ENCODE data around the genes KCP, KLHDC10, CPA5 and MEST.

DNA sequence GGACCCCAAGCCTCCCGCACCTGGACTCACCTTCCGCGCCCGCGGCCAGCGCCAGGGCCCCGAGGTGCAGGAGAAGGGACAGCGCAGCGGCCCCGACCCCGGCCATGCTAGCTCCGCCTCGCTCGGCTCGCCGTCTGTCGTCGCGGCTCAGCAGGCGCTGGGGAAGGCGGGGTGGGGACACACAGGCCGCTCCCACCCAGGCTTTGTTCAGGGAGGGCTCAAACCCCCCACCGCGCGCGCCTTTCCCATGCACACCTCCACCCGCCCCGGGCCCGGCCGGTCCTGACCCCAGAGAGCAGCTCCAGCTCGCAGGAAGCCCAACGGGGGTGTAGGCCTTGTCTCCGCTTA is at the start of gene KCP:
Gene KCP, minus strand, starts transcription at position 139 of the 348 bp plus-strand sequence.
- PRO-cap, 3 experiments: no peak in any of the 3 experiments
- RAMPAGE, long total RNA, 4 experiments: no peak in any of the 4 experiments
- RRBS: 18% methylated on average over 5 of the region's 33 CpGs

GRCh38 chr7:129167869-129168933 is 20.2 kb upstream of the SMO start:
- PRO-cap, 3 experiments: no peak in any of the 3 experiments
- RAMPAGE, long total RNA, 4 experiments: no peak in any of the 4 experiments
- RRBS: no CpG with 5 or more reads among the region's 17 CpGs

DNA sequence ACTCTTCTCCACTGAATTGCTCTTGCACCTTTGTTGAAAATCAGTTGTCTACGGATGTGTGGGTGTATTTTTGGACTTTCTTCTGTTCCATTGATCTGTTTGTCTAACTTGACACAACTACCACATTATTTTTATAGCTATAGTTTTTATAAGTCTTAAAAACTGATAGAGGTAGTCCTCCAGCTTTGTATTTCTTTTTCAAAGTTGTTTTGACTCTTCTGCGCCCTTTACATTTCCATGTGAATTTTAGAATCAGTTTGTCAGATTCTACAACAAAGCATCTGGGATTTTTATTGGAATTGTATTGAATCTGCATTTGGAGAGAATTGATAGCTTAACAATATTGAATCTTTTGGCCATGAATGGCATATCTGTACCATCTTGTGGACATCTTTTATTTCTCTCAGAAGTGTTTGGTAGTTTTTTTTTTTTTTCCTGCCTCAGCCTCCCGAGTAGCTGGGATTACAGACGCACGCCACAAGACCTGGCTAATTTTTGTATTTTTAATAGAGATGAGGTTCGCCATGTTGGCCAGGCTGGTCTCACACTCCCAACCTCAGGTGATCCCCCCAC is 54.1 kb downstream of the AHCYL2 start:
- PRO-cap, 3 experiments: no peak in any of the 3 experiments
- RAMPAGE, long total RNA, 4 experiments: no peak in any of the 4 experiments
- RRBS: no CpG with 5 or more reads among the region's 6 CpGs

DNA sequence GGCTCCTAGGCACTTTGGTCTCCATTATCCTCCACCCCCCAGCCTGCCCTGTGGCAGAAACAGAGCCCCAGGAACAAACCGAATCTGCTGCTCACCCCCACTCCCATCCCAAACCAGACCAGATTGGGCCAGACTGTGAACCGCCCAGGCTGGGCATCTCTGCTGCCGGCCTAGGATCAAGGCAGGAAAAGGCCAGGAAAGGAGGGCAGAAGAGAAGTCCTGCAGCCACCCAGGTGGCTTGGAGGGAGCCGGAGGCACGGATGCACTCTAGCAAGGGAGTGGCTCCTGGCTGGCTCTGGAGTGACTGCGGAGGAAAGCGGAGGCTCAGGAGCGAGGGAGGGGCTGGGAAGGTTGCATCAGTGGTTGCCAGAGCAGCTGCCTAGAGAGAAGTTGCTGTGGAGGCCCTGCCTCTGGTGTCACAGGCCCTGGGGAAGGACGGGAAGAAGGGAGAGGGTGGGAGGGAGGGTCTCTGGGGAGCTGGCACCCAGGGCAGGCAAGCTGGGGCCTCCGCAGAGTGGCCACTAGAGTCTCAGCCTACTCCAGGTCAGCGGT is 164.0 kb downstream of the NRF1 start:
- PRO-cap, 3 experiments: no peak in any of the 3 experiments
- RAMPAGE, long total RNA, 4 experiments: no peak in any of the 4 experiments
- RRBS: no CpG with 5 or more reads among the region's 11 CpGs

- PRO-cap, 3 experiments: no peak in any of the 3 experiments
- RAMPAGE, long total RNA, 4 experiments: no peak in any of the 4 experiments
- RRBS: no CpG with 5 or more reads among the region's 4 CpGs
These were observed 87.5 kb downstream of the UBE2H start for GRCh38 chr7:129865030-129865880.

DNA sequence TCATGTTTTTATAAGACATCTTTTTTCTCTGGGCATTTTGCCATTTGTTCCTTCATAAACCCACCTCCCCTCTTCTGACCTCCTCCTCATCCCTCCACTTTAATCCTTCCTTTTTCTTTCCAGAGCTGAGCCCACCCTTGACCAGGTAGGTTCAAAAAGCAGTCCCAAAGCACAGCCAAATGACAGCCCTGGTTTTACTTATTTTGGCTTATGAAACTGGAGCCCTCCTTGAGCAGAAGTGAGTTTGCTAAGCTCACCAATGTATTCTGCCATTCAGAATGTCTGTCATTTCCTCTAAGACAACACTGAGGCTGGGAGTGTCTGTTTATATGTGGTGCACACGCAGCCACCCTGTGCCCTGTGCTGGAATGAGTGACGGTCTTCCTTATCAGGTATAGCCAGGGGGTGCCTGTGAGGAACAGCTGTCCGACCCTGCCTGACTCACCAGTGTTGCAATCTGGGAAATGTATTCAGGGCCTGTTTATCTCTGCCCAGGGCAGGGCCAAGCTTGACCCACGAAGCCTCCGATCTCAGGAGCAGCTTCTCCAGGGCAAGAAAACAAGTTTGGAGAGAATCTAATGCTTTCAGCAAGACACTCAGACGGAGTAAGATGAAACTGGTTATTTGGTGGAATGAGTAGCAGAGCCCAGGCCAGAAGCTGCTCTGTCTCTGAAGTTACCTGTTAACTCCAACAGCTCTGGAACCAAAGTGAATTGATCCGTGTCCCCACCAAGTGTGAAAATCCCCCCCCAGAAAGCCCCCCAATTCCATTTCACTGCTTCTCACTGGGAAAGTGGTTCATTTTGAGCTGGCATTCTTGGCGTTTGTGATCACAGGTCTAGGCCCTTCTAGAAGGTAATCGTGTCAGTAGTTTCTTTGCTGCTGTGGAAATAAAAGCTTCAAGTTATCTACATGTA is 5.9 kb upstream of the UBE2H start:
- PRO-cap, 3 experiments: peak in 3 of 3 experiments; most common plus-strand start position 499 of the sequence (in 2); most common minus-strand start position 362 of the sequence (in 2)
- RAMPAGE, long total RNA, 4 experiments: no peak in any of the 4 experiments
- RRBS: no CpG with 5 or more reads among the region's 9 CpGs

DNA sequence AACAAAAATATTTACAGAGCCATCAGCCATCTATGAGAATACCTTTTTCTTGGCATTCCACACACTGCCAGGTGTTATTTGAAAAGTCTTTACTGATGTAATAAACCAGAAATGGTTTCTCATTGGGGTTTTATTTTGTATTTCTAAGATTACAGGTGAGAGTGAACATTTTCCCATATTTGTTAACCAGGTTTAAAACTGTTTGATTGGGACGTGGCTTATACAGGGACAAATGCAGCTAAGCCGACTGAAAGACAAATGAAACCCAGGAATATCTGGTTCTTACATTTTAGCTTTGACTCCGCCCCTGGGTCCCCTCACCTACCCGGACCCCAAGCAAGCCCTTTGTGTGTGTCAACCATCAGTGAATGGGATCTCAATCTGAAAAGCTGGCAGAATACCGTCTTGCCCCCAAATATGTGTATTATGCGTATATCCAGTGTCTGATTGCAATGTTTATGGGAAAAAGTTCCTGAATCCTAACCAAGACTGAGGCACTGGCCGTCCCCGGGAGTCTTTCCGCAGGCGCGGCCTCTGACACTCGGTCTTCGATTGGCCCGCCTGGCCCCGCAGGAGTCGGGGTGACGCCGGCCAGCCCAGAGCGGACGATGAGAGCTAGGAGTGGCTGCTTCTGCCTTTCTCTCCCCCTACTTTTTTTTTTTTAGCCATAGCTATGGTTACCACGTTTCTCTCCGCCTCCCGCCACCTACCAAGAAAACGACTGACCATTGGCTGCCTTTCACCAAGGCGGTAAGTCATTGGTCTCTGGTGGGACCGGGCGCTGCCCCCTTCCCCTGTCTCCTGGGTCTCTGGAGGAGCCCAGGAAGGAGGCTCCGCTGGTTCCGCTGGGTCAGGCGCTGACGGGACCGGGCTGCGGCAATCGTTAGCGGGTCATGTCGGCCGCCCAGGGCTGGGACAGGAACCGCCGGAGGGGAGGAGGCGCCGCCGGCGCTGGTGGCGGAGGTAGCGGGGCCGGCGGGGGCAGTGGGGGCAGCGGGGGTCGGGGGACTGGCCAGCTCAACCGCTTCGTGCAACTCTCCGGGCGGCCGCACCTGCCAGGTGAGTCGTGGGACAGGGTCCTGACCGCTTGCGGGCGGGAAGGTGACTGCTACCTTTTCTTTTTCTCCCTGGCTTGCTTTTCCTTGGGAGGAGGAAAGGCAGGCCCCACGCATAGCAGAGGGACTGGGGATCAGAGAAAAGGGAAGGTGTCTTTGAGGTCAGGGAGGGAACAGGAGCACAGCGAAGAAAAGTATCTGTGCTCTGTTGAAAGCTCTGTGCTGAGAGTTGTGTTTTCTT is at the start of gene KLHDC10:
Gene KLHDC10, plus strand, starts transcription at position 784 of the 1,296 bp plus-strand sequence.
- PRO-cap, 3 experiments: peak in 3 of 3 experiments; most common plus-strand start position 797 of the sequence (in 3); most common minus-strand start position 536 of the sequence (in 1)
- RAMPAGE, long total RNA, 4 experiments: start-site peak on the plus strand in 4 of 4 experiments, centred at positions 794 to 819 of the sequence, 17 to 130 reads per replicate
- RRBS: 2% methylated on average over 31 of the region's 60 CpGs

- PRO-cap, 3 experiments: no peak in any of the 3 experiments
- RAMPAGE, long total RNA, 4 experiments: start-site peak on the plus strand in 1 of 4 experiments, at chr7:130134843-130135038 at its widest, 10 to 11 reads per replicate
- RRBS: no CpG with 5 or more reads among the region's 13 CpGs
These were observed 64.5 kb downstream of the KLHDC10 start for GRCh38 chr7:130134519-130135625.

DNA sequence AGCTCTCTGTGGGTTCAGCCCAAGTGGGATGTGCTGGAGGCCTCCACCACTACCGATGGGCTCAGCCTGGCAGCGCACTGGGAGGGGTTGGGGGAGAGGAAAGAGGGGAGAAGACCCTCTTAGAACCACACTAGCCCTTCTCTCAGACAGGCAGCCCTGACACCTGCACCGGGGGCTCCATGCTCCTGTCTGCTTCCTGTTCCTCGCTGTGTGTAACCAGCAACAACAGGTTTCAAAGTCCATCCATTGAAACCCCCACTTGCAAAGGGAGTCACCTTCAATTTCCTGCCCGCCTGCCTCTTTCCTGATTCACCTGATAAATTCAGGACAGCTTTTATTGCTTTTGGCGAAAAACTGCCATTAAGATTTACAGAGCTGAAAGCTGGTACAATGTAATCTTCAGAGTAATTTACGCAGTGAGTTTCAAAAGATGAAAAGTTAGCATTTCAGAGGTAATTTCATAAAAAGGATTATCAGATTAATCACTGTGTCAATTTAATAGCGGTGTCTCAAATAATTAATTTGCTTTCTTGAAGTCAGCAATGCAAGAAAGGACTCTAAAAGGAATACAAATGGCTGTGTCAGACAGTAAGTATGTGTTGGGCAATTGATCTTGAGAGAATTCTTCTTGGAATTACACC is 60.8 kb downstream of the TMEM209 start:
- PRO-cap, 3 experiments: no peak in any of the 3 experiments
- RAMPAGE, long total RNA, 4 experiments: no peak in any of the 4 experiments
- RRBS: no CpG with 5 or more reads among the region's 8 CpGs

- PRO-cap, 3 experiments: no peak in any of the 3 experiments
- RAMPAGE, long total RNA, 4 experiments: no peak in any of the 4 experiments
- RRBS: no CpG with 5 or more reads among the region's 41 CpGs
These were observed 50.8 kb downstream of the TMEM209 start for GRCh38 chr7:130153966-130155241.

DNA sequence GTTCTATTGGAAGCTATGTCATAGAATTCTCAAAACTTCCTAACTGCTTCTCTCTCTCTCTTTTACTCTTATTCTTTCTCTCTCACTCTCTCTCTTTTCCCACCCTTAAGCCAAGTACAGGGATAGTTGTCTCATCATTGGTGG is at the start of gene CPA5:
Gene CPA5, plus strand, starts transcription at position 42 of the 144 bp plus-strand sequence.
- PRO-cap, 3 experiments: no peak in any of the 3 experiments
- RAMPAGE, long total RNA, 4 experiments: no peak in any of the 4 experiments

GRCh38 chr7:130351170-130352231 is 6.9 kb downstream of the CPA5 start:
- PRO-cap, 3 experiments: no peak in any of the 3 experiments
- RAMPAGE, long total RNA, 4 experiments: no peak in any of the 4 experiments
- RRBS: no CpG with 5 or more reads among the region's 19 CpGs

DNA sequence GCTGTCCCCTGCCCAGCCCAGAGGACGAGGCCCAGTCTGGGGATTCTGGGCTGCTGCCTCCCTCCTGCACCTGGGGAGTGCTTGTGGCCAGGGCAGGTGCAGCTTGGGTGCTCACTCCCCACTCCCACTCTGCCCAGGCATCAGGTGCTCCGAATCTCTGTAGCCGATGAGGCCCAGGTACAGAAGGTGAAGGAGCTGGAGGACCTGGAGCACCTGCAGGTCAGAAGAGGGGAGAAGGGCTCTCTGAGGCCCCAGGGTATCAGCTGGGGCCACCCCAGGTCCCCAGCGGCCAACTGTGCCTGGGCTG is 620 bp downstream of the CPA1 start:
- PRO-cap, 3 experiments: no peak in any of the 3 experiments
- RAMPAGE, long total RNA, 4 experiments: no peak in any of the 4 experiments
- RRBS: no CpG with 5 or more reads among the region's 4 CpGs

DNA sequence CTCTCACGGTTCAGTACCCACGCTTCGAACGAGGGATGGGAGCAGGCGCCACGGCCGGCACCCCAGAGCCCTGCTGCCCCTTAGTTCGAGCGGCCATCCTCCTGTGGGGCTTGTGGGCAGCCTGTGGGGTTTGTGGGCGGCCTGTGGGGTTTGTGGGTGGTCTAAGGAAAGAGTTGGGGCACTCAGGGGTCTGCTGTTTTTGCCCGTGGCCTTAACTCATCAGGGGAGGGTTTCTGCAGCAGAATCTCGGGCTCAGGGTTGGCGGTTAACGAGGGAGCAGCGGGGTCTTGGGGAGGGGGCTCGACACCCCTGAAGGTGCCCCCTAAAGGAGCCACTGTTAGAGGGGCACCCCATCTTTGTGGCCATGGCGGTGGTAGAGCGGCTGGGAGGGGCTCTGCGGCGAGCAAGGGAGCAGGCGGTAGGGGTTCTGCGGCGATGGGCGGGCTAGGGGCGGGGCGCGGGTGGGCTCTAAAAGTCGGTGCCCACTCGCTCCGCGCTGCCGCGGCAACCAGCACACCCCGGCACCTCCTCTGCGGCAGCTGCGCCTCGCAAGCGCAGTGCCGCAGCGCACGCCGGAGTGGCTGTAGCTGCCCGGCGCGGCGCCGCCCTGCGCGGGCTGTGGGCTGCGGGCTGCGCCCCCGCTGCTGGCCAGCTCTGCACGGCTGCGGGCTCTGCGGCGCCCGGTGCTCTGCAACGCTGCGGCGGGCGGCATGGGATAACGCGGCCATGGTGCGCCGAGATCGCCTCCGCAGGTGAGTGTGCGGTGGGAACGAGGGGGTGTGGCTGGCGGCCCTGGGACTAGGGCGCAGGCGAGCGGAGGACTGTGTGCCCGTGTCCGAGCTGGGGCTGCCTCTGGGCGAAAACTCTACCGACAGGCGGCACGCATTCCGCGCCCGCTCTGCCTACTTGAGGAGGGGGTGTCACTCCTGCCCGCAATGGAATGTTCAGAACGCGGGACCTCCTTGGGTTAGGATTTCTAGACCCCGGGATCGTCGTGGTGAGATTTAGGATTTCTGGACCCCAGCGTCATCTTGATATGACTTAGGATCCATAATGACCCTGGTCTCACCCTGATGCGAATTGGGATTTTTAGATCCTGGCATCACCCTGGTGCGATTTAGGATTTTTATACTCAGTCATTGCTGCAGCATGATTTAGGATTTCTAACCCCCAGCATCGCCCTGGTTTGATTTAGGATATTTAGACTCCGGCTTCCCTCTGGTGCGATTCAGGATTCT is at the start of gene MEST:
Gene MEST, plus strand, starts transcription at position 498 of the 1,238 bp plus-strand sequence.
- PRO-cap, 3 experiments: peak in 3 of 3 experiments; most common plus-strand start position 557 of the sequence (in 2); most common minus-strand start position 396 of the sequence (in 1)
- RAMPAGE, long total RNA, 4 experiments: no peak in any of the 4 experiments
- RRBS: 39% methylated on average over 29 of the region's 94 CpGs

DNA sequence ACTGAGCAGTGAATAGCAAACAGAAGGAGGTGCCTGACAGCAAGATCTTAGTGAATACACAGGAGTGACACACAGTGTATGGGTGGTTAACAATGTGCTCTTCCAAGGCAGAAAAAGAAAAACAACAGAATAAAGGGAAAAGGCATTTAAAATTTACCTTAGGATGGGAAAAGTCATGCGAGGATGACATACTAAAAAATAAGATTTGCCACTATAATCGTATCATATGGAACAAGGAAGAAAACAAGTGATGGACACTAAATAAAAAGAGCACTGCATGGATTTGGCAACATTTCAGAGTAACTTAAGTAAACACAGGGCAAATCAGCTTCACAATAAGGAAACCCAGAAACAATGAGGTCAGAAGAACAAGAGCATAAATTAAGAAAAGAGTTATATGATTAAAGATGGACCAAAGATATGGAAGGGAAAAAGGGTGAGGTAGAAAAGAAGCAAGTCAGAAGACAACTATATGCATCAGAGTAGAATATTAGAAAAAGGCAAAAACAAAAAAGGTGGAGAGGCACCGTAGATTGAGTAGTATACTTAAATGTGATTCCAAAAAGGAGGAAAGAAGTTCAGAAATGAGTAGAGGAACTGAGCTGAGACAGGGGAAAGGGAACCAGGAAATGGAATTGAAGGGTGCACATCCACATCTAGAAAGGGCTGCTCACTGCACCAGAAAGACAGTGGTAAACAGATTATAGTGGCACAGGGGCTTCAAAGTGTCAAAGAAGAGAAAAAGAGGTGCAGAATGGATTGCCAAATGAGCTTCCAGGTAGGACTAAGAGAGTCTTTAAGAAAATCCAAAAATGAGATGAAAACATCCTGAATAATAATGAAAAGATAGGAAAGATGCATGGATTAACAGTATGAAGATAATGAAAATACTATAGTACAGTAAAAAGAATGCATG is 29.8 kb downstream of the MEST start:
- PRO-cap, 3 experiments: no peak in any of the 3 experiments
- RAMPAGE, long total RNA, 4 experiments: no peak in any of the 4 experiments
- RRBS: no CpG with 5 or more reads among the region's 3 CpGs

DNA sequence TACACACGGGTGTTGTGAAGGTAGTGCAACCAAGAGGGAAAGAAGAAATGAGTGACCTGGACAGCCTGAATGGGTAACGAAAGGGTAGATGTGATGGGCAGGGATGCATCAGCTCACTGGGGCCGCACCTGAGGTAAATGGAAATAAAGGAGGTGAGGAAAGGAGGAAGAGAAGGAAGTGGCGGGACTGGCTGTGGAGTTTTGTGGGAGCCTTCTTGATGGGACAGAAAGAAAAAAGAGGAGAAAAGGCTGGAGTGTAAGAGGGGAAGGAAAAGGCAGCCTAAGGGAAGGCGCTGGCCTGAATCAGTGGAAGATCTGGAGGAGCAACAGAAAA is 34.0 kb downstream of the MEST start:
- PRO-cap, 3 experiments: no peak in any of the 3 experiments
- RAMPAGE, long total RNA, 4 experiments: no peak in any of the 4 experiments
- RRBS: no CpG with 5 or more reads among the region's 5 CpGs

DNA sequence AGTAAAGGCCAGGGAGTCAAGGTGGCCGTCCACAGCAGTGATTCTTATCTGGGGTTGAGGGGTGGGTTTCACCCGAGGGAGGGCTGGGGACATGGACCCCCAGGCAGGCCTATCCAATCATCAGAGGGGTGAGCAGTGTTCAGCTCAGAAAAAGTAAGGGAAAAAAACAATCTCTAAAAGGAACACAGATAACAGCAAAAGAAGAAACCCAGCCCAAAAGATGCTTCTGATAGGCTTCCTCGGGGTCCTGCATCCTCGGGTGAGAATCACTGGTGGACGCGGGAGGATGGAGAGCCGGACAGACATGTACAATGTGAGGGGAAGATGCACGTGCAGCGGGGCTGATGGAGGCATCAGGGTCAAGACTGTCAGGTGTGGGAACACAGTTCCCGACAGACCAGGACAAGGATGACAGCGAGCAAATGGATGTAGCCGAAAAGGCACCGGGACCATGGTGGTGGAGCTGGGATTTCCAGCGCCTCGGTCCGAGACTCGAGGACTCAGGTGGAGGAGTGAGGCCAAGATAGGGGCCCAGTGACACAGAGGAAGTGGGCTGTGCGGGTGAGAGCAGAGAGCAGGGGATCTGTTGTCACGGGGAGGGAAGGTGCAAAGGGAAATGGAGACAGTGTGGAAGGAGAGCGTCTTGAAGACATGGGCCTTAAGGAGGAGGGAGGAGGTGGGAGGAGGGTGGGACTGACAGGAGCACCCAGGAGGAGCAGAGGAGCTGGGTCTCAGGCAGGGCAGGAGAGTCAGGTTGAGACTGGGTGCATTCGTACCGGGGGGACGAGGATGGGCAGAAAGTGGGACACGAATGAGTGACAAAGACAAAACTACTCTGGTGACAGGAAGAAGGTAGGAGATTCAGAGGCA is 44.7 kb downstream of the MEST start:
- PRO-cap, 3 experiments: no peak in any of the 3 experiments
- RAMPAGE, long total RNA, 4 experiments: no peak in any of the 4 experiments
- RRBS: no CpG with 5 or more reads among the region's 24 CpGs

GRCh38 chr7:130897854-130898622 is 164.0 kb upstream of the KLF14 start:
- PRO-cap, 3 experiments: no peak in any of the 3 experiments
- RAMPAGE, long total RNA, 4 experiments: no peak in any of the 4 experiments
- RRBS: no CpG with 5 or more reads among the region's 17 CpGs

GRCh38 chr7:130904108-130905317 is 170.5 kb upstream of the KLF14 start:
- PRO-cap, 3 experiments: no peak in any of the 3 experiments
- RAMPAGE, long total RNA, 4 experiments: no peak in any of the 4 experiments
- RRBS: 30% methylated on average over 4 of the region's 14 CpGs

DNA sequence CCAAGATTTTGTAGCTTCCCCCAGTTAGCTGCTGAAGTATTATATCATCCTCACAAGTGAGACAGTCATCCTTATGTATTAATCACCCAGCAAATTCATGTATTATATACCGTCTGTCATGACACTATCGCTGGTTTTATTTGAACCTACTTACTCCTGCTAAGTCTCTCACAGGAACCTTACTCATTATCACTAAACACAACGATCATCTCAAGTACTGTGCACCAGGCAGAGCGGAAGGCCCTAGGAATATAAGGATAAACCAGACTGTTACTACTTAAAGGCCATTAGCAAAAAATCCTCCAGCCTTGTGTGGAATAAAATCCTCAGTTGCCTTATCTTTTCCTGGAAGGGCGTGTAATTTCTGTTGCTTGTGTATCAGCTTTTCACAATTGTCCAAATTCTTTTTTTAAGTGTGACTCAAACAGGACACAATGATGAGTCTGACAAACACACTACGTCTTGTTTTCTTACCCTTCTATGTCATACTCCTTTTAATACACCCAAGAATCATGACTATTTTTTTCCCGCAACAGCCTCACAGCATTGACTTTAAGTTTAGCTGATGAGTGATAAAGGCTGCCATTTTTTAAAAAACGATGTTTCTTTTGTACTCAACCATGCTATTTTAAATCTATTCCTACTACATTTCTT is 176.1 kb upstream of the KLF14 start:
- PRO-cap, 3 experiments: no peak in any of the 3 experiments
- RAMPAGE, long total RNA, 4 experiments: no peak in any of the 4 experiments
- RRBS: no CpG with 5 or more reads among the region's 8 CpGs